Gallbladder (tissue), 1 donor: ENCODE measurements around the genes CLK3 and LMAN1L.

GRCh38 chr15:74239988-74240706, 4.0 kb downstream of the CCDC33 start:
- PRO-cap, result no peak

GRCh38 chr15:74250953-74251797, 15.0 kb downstream of the CCDC33 start:
- PRO-cap, result no peak

- PRO-cap, result no peak
These were observed 2.2 kb downstream of the CYP11A1 start for GRCh38 chr15:74365275-74365606.

DNA sequence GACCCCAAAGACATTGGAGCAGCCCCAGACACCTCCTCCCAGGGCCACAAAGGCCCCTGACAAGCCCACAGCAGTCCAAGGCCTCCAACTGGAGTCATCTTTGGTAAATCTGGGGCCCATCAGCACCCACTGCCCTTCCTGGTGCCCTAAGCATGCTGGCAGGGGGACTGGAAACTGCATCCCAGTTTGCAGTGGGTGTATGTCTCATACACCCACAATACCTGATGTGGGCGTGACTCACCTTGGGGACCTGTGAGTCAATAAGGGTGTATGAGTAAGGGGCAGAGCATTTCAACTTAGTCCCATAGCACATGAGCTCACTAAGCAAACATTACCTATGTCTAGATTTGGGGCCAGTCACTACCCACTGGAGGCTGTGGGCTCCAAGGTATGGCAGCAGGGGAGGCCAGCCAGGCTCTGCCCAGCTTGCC, 29.4 kb upstream of the CYP11A1 start:
- PRO-cap, result no peak

DNA sequence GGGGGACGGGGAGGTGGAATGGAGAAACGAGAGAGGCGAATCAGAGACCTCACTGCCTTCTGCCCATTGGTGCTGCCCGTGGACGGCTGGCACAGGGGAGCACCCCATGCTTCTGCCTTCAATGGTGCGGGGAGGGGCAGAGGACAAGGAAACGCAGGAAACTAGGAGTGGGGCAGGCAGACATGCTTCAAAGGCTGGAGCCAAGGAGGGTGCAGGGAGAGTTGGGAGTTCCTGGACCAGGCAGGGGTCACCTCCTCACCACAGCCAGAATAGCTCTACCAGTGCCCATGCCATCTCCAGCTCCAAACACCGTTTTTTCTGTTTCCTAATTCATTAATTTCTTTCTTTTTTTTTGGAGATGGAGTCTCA, 20.4 kb upstream of the UBL7 start:
- PRO-cap, result unidirectional peak, minus-strand start at position 310 of the sequence

- PRO-cap, result no peak
These were observed 29.0 kb upstream of the UBL7 start for GRCh38 chr15:74489828-74490552.

DNA sequence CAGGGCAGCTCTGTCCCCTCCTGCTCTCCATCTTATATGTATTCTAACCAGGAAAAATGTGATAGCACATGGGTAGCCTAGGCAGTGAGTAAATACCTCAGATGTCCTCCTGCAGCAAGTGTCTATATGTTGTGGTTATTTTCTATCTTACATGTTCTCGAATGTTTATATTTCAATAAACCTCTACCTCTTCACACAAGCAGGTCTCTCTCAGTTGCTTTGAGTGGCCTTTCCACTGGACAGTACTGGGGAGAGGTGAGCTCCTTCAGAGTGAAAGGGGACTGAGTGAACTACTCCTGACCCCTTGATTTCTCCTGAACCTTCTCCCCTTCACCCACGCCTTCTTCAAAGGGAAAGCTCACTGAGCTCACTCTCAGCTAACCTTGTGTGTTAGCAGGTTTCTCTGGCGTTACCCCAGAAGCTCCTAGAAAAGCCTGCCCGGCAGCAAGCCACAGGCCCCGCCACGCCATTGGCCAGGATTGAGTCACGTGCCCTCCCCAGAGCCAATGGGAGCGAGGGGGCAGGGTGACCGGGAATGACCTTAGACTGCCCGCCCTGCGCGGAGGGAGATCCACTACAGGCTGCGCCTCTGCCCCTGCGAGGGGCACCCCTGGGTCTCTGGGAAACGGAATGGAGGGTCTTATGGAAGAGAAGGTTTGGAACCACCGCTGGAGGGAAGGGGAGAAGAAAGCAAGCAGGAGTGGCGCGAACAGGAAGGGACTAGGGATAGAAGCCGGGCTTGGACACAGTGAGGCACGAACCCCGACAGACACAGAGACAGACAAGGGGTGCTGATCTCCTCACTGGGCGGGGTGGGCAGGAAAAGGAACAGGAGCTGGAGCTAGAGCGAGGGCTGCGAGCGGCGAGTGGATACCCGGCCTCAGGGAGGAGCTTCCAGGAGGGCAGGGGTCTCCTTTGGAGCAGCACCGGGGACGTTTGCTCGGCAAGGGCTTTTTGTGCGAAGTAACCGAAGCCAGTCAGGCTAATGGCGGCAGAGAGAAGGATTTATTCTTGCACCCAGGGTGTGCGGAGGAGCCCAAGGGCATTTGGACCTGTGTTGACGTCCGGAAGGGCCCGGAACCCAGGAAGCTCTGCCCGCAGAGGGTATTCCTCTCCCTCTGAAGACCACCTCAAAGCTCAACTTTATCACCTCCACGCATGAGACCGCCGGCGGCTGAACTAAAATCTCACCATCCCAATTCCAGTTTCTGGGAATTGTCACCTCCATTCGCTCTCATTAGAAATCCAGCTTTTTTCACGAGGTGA, 17.3 kb upstream of the CLK3 start:
- PRO-cap, result unidirectional peak, plus-strand start at position 544 of the sequence; unidirectional peak, plus-strand start at position 803 of the sequence

GRCh38 chr15:74615104-74615993, at the start of gene CLK3:
Gene CLK3, plus strand, starts transcription at chr15:74615836.
- PRO-cap, result bidirectional peak, plus-strand start at chr15:74615400, minus-strand start at chr15:74615410; bidirectional peak, plus-strand start at chr15:74615836, minus-strand start at chr15:74615673

GRCh38 chr15:74621532-74622268, 6.1 kb downstream of the CLK3 start:
- PRO-cap, result no peak

DNA sequence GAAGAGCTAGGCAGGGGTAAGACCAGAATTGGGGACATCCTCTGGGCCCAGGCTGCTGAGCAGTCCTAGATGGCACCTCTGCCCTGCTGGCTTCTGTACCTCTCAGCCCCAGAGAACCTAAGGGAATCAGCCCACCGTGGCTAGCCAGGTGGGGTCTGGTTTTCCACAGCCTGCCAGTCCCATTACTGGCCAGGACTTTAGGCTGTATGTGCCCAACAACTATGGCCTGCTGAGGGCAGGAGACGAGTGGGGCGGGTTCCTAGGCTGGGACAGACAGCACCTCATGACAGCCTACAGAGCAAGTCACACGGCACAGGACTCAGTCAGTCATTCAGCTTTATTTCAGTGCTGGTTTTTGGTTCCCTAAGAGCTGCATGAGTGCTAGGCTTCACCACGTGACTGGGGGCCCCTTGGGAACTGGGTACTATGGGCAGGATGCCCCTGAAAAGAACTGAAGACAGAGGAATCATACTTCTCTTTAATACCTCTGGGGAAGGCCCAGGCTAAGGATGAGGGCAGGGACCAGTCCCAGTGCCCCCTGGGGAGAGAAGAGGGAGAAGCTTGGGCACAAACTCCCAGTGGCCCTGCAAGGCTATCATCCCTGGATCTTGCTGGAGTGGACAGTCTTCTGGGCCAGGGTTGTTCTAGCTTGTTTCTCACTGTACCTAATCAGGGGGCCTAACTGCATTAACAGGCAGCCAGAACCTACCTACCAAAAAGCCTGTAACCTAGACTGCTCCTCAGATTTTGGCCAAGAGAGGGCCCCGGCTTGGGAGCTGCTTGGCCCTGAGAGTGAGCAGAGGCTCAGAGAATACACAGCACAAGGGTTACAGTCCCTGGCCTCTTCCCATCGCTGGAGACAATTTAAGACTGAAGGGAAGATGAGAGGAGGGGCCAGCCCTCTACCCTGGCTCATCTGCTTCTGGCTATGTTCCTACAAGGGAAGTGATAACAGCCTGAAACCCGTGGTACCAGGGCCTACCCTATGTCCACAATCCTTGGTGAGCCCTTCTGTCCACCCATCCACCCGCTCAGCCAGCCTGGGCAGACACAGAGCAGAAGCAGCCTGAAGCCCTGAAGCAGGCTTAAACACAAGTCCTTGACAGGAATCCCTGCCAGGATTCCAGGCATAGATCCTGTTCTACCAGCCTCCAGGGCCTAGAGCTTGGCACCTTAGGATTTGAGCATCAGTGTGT, 15.0 kb downstream of the CLK3 start:
- PRO-cap, result no peak

- PRO-cap, result no peak
These were observed 12.1 kb upstream of the LMAN1L start for GRCh38 chr15:74800064-74801315.

DNA sequence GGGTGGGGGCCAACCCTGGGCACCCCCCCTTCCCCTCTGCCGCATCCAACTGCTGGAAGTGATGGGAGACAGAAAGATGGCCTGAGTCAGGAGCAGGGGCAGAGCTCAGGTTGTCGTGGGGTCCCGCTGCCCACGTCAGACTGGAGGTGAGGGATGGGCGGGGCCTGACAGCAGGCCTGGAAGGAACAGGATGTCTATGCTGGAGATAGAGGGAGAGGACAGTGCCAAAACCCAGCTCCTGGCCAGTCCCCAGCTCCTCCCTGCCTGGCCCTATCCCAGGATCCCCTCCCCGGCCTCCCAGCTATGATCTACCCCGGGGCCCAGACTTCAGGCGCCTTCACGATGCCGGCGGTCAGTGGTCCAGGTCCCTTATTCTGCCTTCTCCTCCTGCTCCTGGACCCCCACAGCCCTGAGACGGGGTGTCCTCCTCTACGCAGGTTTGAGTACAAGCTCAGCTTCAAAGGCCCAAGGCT, at the start of gene LMAN1L:
Gene LMAN1L, plus strand, starts transcription at position 323 of the 473 bp plus-strand sequence.
- PRO-cap, result no peak

- PRO-cap, result no peak
These were observed 322 bp downstream of the LMAN1L start for GRCh38 chr15:74812986-74813327.

GRCh38 chr15:74843437-74843883, 504 bp upstream of the ULK3 start:
- PRO-cap, result no peak

GRCh38 chr15:74873645-74874179, 547 bp upstream of the SCAMP2 start:
- PRO-cap, result no peak

DNA sequence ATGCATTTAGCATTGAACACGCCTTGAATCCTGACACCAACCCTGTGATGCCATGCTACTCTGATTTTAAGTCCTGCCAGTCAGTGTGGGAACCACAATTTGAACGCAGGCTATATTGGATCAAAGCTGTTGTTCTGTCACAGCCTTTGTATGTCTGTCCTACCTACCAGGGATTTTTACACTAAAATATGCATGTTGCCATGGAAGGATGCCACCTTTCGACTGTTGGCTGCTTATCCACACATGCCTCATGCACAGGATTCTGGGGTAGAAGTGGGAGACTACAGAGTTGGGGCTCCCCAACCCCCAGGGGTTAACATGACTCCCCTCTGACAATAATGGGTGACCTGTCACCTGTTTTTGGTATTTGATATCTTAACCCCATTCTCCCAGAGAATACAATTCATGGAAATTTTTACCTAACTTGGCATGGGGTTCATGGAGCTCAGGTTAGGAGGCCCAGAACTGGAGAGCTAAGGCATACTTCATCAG, 6.7 kb downstream of the MPI start:
- PRO-cap, result no peak

- PRO-cap, result no peak
These were observed 6.1 kb downstream of the PPCDC start for GRCh38 chr15:75029176-75030191.

- PRO-cap, result no peak
These were observed 8.7 kb downstream of the PPCDC start for GRCh38 chr15:75031927-75032637.

GRCh38 chr15:75048894-75049812, 25.8 kb downstream of the PPCDC start:
- PRO-cap, result no peak

GRCh38 chr15:75198503-75199054, 3.1 kb upstream of the C15orf39 start:
- PRO-cap, result no peak